SJSA1 (cell line): ENCODE measurements around a stretch of chr12.

DNA sequence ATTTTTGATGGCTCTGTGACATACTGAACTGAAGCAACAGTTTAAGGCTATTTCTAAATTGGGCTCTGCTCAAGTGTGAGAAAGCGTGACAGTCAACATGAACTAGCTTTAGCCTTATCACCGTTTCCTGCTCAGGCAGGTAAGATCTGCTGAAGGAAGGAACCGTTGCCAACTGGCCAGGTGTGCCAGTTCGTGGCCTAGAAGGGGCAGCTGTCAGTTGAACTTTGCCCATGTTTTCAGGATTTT, 79.5 kb downstream of the ETV6 start:
- RAMPAGE, long total RNA = no peak

DNA sequence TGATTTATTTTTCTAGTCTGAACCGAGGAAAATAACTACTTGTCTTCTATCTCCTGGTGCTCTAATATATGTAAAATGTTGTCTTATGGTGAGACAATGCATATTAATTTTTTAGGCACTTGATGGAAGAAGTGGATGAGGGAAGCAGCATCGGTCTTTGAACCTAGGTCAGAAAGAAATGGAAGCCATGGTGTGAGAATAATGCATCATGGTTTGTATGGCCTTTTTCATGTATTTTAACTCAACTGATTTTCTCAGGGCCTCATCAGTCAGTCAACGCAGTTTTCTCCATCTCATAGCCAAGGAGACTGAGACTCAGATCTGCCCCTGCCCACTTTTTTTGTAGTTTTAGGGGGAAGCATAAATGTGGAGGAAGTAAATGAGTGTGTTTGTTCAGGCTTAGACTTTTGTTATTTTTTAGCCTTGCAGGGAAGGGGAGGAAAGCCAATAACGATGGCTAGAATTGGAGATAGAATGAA, 88.1 kb downstream of the ETV6 start:
- RAMPAGE, long total RNA = no peak

GRCh38 chr12:11758403-11759646, 109.4 kb downstream of the ETV6 start:
- RAMPAGE, long total RNA = no peak

DNA sequence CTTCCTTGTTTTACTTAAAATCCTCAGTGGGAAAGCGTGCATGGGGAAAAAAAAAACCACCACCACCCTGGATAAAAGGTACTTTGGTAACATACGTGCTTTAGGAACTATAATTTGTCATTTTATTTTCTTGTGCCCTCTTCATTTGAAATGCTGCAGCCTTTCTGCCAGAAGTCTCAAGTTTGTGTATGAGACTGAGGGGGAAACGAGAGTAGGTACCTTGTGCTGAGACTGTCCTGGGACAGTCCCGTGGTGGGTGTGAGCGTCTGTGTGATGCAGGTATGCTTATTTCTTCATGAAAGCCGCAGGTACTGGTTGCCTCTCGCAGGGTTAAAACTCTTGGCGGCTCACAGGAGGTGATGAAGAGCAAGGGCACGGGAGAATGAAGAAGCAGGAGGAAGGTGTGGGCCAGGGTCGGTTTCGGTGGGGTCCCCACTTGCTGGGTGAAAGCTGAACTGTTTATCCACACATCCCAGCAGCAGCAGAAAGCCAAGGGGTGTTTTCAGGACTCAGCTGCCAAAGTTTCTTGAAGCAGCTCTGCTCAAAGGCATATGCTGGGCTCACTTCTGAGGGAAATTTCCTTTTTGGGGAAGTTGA, 116.3 kb downstream of the ETV6 start:
- RAMPAGE, long total RNA = no peak

DNA sequence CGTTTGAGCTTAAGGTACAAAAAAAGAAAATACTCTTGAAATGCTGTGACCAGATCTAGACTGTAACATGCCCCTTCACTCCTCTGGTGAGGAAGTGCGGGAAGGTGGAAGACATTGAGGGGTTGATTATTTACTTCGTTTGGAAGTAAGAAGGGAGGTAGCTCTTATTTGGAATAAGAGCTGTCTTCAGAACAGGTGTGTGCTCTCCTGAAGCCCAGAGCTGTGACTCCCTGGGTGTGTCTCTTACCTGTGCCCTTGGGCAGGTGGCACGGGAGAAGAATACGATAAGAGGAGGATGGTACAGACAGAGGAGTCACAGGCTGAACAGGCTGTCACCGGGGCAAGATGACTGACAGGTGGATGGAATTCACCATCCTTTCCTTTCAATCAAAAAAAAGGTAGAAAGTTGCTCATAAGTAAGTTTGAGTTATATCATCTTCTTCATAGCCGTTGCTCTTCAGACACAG, 120.2 kb downstream of the ETV6 start:
- RAMPAGE, long total RNA = no peak

GRCh38 chr12:11780888-11781174, 131.4 kb downstream of the ETV6 start:
- RAMPAGE, long total RNA = no peak

GRCh38 chr12:11856975-11857251, 207.4 kb downstream of the ETV6 start:
- RAMPAGE, long total RNA = no peak

GRCh38 chr12:11863677-11864506, 206.8 kb upstream of the BCL2L14 start:
- RAMPAGE, long total RNA = no peak

DNA sequence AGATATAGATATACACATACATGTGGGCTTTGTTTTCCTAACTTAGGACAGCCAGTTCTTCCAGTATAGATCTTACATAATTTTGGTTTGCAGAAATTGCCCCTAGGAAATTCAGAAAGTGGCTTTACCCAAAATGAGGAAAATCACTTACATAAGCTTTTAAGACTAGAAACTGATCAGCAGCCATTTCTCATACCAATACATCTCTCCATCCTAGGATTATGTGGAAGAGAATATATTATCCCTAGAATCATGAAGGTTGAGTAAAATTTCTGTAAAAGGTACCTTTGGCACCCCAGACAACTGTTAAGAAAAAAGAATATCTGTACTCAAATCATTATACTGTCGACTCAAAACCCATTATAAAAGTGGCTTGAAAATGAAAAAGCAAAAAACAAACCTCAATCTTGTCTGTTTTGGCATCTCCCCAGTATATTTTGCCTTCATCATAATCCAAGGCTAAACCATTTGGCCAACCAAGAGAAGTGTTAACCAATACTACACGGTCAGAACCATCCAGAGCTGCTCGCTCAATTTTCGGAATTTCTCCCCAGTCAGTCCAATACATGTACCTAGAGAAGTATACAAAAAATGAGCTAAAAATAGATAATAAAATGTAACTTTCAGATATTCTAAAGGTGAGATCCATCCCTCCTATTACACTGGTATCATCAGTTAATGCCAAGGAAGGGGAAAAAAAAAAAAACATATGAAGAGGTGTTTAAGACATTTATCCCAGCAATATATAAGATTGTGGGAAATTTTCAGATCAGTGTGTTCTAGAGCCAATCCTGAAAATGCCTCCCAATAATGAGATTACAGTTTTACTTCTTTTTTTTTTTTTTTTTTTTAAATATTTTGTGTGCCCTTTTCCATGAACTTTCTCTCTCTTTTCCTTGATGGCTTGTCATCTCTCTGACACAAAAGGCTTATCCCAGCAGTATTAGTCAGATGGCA, 87.2 kb downstream of the LRP6 start:
- RAMPAGE, long total RNA = no peak

- RAMPAGE, long total RNA = no peak
Observed at GRCh38 chr12:12308395-12308849, 41.6 kb upstream of the LRP6 start.

GRCh38 chr12:12384485-12385599, 28.0 kb downstream of the BORCS5 start:
- RAMPAGE, long total RNA = no peak

- RAMPAGE, long total RNA = no peak
Observed at GRCh38 chr12:12467104-12468079, 95.3 kb downstream of the DUSP16 start.

DNA sequence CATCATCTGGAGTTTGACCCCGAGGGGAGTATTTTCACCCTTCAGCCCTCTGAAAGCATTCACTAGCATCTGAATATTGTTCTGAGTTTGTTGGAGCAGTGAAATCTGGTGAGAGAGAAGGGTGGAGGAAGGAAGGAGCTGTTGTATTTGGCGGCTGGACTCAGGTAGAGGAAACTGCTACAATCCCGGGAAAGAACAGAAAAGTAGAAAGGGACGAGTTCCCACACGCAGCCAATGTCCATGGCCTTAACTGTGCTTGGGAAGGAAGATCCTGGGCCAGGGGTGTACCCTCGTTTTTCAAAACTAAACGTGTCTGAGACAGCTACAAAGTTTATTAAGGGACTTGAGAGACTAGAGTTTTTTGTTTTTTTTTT, 931 bp upstream of the CDKN1B start:
- RAMPAGE, long total RNA = no peak

- RAMPAGE, long total RNA = no peak
Observed at GRCh38 chr12:12717893-12718114, 636 bp downstream of the CDKN1B start.

DNA sequence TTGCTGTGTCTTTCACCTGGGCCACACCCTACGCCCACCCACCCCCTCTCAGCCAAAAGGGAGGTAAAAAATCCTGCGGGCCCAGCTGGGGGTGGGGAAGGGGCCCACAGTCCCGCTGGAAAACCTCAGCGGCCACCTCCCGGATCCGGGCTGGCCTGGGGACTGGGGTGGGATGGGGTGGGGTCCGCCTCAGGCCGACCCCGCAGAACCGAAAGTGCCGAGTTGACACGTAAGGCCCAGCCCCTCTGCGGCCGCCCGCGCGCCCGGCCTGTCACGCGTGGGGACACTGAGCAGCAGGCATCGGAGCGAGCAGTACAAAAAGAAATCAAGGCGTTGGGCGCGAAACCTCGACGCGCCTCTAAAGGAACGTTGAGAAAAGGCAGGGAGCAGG, 7.6 kb downstream of the CDKN1B start:
- RAMPAGE, long total RNA = no peak

- RAMPAGE, long total RNA = no peak
Observed at GRCh38 chr12:12877729-12878190, 13.6 kb upstream of the GPRC5A start.

DNA sequence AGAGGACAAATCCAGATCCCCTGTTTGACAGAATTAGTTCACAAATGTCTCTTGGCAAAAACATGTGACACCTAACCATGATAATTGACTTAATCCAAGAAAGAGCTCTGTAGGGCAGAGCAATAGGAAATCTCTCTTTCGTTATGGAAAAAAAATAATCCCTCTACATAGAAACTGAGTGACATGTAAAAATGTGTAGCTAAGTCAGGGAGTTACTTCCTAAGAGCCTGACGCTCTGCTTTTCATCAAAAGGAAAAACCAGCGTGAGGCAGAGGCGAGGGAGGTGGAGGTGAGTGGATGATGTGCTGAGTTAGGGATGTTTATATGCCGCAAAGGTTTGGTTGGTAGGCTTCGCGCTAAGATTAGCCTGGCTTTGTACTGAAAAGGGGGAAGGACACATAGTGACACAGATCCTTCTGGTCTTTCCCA, 22.6 kb downstream of the GPRC5A start:
- RAMPAGE, long total RNA = no peak

- RAMPAGE, long total RNA = no peak
Observed at GRCh38 chr12:12979686-12980437, 20.2 kb downstream of the HEBP1 start.

GRCh38 chr12:13099023-13099660, 4.3 kb downstream of the GSG1 start:
- RAMPAGE, long total RNA = no peak

- RAMPAGE, long total RNA = no peak
Observed at GRCh38 chr12:13171766-13172249, 24.7 kb upstream of the EMP1 start.